ENCODE data around the gene MAF.

DNA sequence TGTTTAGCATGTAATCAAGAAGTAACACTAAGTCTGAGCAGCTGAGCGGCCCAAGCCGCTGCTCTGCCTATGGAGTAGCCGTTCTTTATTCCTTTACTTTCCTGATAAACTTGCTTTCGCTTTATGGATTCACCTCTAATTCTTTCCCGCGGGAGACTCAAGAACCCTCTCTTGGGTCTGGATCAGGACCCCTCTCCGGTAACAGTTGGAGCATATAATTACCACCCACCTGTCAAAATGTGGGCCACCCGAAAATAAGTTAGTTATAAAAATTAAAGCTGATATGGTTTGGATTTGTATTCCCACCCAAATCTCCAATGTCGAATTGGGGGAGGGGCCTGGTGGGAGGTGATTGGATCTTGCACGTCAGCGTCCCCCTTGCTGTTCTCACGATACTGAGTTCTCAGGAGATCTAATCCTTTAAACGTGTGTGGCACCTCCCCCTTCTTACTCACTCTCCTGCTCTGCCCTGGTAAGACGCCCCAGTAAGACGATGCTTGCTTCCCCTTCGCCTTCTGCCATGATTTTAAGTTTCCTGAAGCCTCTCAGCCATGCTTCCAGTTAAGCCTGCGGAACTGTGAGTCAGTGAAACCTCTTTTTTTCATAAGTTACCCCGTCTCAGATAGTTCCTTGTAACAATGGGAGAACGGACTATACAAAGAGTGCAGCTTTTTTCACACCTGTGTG, 35.3 kb downstream of the SYCE1L start:
- PRO-cap = no peak

DNA sequence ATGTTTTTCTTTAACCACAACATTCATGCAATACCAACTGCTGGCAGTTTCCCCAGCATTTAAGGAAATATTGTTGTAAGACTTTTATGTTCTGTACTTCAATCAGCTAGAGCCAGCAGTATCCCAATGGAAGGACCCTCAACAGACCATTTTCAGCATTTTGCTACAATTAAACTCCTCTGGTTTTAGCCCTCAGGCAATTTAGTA, 362.3 kb downstream of the WWOX start:
- PRO-cap = no peak

GRCh38 chr16:78519321-78520006, 420.0 kb downstream of the WWOX start:
- PRO-cap = no peak

DNA sequence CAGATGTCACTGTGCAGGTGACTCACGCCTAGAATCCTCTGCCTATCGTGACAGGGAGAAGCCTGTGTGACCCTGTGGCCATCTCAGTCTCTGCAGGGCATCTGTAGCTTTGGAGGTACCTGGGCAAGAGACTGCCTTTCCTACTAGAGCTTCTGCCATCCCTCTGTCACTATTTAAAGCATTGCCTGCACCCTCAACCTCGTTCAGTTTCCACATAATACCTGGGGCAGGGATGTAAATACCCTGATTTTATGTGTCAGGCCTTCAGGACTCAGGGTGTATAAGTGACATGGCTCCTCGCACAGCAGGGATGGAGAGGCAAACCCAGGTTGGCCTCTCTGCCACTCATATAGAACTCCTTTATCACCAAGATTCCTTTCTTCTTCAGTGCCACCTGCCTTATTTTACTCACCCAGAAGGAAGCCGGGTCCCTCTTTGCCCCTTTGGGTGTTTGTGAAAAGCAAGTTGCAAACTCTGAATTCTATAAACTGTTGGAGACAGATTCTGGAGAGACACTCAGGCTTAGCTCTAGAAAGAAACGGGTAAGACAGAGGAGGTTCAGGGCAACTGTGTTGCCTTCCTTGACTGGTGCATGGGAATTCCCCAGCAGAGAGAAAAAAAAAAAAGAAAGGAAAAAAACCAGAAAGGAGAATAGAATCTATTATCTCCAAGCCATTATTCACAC, 501.5 kb downstream of the WWOX start:
- PRO-cap = no peak

- PRO-cap = no peak
These were observed 650.6 kb downstream of the WWOX start for GRCh38 chr16:78750068-78750467.

- PRO-cap = no peak
These were observed 704.2 kb downstream of the MAF start for GRCh38 chr16:78896107-78896955.

GRCh38 chr16:79598271-79598698, 2.3 kb downstream of the MAF start:
- PRO-cap = no peak

GRCh38 chr16:79600113-79601023, at the start of gene MAF:
Gene MAF (minus strand): TSS chr16:79600737.
- PRO-cap = bidirectional peak, plus-strand start at chr16:79600199, minus-strand start at chr16:79600020; bidirectional peak, plus-strand start at chr16:79600617, minus-strand start at chr16:79600310; bidirectional peak, plus-strand start at chr16:79600992, minus-strand start at chr16:79600702

- PRO-cap = no peak
These were observed 5.5 kb upstream of the MAF start for GRCh38 chr16:79606024-79606395.

GRCh38 chr16:79658186-79659008, 57.9 kb upstream of the MAF start:
- PRO-cap = no peak

- PRO-cap = no peak
These were observed 176.0 kb upstream of the MAF start for GRCh38 chr16:79776351-79777104.

DNA sequence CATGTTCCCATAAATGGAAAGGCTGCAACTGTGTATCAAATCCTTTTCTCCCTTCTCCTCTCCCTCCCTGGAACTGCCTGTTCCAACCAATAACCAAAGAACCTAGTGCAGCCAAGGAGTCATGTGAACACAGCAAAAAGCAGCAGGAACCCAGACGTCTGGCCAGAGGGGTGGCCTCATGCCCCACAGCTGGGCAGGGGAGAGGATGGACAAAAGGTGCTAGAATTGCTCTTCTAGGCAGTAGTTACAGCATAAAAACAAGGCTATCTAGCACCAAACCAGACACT, 423.2 kb upstream of the MAF start:
- PRO-cap = no peak

GRCh38 chr16:80569457-80570123, 28.8 kb downstream of the DYNLRB2 start:
- PRO-cap = no peak

GRCh38 chr16:80656572-80656864, 115.7 kb downstream of the DYNLRB2 start:
- PRO-cap = no peak

GRCh38 chr16:80900158-80901120, 96.0 kb upstream of the CDYL2 start:
- PRO-cap = no peak

GRCh38 chr16:80996866-80997254, 9.8 kb downstream of the CMC2 start:
- PRO-cap = no peak

- PRO-cap = no peak
These were observed 36.4 kb downstream of the BCO1 start for GRCh38 chr16:81274716-81275383.

GRCh38 chr16:81339862-81340568, 25.3 kb downstream of the GAN start:
- PRO-cap = no peak

DNA sequence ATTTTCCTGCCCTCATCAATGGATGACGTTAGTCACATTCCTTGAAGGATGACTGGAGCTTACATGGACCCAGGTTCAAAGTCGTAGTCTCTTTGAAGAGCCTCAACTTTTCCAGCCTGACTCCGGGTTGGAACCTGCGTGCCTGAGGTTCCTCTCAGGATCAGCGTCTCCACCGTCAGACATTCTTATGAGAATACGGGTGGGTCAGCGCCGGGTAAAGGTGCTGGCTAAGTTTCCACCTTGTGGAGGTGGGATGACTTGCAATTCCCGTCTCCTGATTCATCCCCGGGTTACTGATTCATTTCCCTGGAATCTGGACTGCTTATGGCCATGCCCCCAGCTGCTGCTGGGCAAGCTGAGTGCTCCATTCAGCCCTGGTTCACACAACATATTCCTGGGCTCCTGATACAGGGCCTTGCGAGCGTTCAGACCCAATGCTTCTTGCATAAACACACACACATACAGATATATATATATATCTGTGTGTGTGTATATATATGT, 38.9 kb upstream of the CMIP start:
- PRO-cap = no peak

- PRO-cap = no peak
These were observed 3.0 kb downstream of the CMIP start for GRCh38 chr16:81447243-81448348.